ENCODE data around the gene KLF4.

- PRO-cap: no peak
Observed at GRCh38 chr9:106878863-106879405, 16.0 kb downstream of the ZNF462 start.

DNA sequence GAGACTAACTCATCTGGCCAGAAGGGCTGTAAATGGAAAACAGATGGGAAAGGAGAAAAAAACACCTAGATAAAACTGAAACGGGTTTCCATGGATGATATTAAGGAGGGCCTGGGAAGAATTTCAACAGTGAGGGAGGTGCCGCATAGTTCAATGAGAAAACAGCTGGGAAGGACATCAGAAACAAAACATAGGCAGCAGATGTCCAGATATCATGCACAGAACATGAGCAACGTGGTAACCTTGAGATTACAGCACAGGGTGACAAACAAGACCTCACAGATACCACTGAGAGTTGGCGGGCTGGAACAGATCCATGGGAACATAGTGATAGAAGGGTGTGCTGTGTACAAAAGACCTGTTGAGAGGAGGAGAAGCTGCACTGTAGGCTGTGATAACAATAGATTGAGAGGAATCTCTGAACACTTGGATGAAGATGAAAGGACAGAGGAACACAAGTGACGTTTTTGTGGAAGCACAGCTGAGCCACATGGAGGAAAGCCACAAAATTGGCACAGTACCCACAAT lies 31.1 kb upstream of the RAD23B start:
- PRO-cap: no peak

- PRO-cap: no peak
Observed at GRCh38 chr9:107269623-107270118, 13.4 kb upstream of the RAD23B start.

- PRO-cap: no peak
Observed at GRCh38 chr9:107273563-107273970, 9.5 kb upstream of the RAD23B start.

- PRO-cap: no peak
Observed at GRCh38 chr9:107295027-107295993, 12.2 kb downstream of the RAD23B start.

GRCh38 chr9:107299912-107300316 lies 16.8 kb downstream of the RAD23B start:
- PRO-cap: no peak

GRCh38 chr9:107316999-107317663 lies 34.1 kb downstream of the RAD23B start:
- PRO-cap: no peak

GRCh38 chr9:107318463-107319157 lies 35.5 kb downstream of the RAD23B start:
- PRO-cap: no peak

DNA sequence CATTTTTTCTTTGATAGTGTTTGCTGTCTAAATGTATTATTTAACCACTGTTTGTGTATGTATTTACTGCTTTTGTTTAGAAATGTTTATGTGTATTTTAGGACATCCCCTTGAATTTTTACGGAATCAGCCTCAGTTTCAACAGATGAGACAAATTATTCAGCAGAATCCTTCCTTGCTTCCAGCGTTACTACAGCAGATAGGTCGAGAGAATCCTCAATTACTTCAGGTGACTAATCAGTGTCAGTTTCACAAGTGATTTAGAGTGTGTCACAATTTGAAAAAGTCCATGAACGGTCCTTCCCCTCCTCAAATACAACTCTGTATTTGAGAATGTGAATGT lies 40.7 kb downstream of the RAD23B start:
- PRO-cap: no peak

GRCh38 chr9:107331297-107331837 lies 48.3 kb downstream of the RAD23B start:
- PRO-cap: no peak

DNA sequence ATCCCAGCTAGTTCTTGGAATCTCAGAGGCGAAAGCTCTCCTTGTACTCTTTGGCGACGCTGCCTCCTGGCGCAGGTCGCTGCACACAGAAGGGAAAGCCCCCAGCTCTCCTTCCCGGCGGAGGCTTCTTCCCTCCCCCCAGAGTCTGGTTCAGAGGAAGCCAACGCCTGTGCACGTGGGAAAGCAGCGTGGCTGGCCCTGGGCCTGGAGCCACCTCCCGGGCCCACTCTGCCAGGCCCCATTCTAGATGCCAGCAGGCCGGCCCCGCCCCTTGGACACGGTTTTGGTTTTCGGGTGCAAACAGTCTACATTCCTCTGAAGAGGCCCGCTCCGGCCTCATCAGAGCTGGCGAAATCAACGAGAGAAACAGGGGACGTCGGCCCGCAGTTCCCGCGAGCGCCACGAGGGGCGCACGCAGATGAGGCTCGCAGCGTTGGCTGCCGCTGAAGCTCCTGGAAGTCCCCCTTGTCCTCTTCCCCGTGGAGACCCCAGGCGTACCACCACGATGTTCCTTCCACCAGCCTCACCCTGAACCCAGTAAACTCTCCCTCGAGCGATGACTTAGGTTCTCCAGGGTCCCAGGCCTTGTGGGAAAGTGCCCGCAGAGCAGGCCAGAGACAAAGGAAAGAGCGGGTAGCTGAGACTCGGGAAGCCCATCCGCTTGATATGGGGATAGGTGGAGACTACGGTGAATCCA lies 64.4 kb downstream of the KLF4 start:
- PRO-cap: no peak

GRCh38 chr9:107487879-107488256 lies 1.7 kb downstream of the KLF4 start:
- PRO-cap: no peak

- PRO-cap: no peak
Observed at GRCh38 chr9:107488666-107489640, 616 bp downstream of the KLF4 start.

GRCh38 chr9:107489708-107489923 lies at the start of gene KLF4:
Gene KLF4 (minus strand): TSS chr9:107489769.
- PRO-cap: bidirectional peak, plus-strand start at chr9:107490025, minus-strand start at chr9:107489766

DNA sequence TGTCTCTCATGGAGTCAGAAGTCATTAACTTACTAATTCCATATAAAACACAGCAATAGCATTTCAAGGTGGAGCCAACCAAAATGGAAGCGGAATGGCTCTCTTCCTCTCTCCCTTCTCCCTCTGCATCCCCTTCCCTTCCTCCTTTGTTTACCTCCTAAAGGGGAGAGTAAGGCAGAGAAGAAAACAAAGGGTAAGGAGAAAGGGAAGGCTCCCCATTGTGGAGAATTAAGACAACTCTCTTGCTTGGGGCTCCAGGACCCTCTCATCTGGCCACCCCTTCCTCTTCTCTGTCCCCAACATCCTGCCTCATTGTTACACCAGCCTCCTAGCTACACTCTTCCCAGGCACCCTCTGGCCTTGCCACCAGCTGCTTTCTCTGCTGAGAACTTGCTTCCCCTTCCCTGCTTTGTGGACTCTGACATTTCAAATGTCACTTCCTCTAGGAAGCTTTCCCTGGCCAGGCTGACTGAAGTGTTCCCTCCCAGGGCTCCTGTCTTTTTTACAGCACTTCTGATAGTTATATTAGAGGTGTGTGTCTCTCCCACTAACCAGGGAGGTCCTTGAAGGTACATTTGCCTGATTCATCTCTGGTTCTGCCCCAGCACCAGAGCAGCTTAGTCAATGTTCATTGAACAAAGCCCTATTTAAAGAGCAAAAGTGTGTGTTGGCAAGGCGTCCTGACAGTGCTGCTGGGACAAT lies 193.9 kb upstream of the KLF4 start:
- PRO-cap: no peak

GRCh38 chr9:108552741-108553147 lies 303.0 kb downstream of the ACTL7B start:
- PRO-cap: no peak

DNA sequence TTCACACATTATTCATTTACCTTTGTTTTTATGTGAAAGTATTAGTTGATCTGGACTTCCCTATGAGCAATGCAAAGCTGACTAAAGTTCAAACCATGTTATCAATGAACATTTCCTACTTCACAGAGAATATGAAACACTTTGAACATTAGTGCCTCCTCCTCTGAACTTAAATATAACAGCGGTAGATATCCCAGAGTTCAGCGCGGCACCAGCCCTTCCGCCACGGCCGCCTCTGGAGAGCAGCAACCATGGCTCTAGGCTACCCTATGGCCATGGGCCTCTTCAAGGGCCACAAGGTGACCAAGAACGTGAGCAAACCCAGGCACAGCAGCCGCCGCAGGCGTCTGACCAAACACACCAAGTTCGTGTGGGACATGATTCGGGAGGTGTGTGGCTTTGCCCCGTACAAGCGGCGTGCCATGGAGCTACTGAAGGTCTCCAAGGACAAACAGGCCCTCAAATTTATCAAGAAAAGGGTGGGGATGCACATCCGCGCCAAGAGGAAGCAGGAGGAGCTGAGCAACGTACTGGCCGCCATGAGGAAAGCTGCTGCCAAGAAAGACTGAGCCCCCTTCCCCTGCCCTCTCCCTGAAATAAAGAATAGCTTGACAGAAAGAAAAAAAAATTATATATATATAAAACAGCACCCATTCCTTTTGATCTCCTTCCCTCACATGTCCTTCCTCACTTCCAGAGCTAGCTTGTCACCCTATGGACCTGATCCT lies 229.0 kb downstream of the ACTL7B start:
- PRO-cap: no peak

- PRO-cap: no peak
Observed at GRCh38 chr9:108710182-108710452, 145.7 kb downstream of the ACTL7B start.

DNA sequence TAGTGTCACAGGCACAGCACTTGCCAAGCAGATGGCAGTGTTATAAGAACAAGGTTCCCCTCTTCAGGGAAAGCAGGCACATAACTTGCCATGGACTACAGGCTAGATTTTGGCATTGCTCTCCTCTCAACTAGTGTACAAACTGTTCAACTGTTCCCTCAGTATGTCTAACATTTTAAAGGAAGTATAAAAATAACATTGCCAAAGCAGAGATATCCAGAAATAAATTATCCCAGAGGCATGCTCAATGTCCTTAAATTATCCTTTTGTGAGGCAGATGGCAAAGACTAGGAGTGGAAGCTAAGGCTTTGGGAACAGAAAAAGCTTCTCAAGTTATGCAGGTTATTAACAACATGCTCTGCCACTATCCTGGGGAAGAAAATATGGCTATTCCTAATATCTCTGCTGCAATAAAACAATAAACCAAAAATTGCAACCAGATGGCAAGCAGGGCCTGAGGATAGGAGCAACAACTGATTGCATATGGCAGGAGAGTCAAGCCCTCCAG lies 33.9 kb downstream of the ABITRAM start:
- PRO-cap: no peak

DNA sequence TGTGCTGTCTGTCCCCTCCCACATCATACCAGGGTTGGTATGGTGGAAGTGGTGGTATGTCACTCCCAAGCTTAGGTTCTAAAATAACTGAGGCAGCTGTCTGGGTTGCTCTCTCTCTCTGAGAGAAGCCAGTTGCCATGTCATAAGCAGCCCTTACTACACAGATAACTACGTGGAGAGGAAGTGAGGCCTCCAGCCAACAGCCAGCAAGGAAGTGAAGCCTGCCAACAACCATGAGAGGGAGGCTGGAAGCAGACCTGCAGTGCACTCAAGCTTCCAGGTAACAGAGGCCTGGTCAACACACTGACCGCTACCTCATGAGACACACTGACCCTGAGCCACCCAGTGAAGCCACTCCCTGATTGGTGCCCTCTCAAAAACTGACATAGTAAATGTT lies 18.6 kb downstream of the CTNNAL1 start:
- PRO-cap: no peak